Left lung (tissue), 1 donor: ENCODE measurements around a stretch of chr4.

GRCh38 chr4:159369270-159369528, 266.3 kb downstream of the RAPGEF2 start:
- PRO-cap = no peak

- PRO-cap = no peak
Measured at GRCh38 chr4:163164502-163164978, 2.1 kb downstream of the NAF1 start.

DNA sequence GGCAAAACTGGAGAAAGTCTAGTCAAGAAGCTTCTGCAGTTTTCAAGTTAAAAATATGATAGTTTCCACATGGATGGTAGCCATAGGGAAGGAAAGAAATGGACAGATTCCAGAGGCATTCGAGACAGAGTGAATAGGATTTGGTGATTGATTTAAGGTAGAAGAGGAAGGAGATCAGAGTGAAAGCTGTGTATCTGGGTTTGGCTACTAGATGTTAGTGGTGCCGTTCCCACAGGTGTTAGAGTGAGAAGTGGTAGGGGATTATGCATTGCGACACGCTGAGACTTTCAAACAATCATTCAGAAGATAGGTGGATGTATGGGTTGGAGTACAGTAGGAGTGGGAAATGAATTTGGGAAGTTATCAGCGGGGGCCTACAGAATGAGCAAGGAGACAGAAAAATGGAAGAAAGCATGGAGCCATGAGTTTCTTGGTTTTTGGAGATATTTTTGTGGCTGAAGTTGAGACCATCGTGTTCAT, 48.8 kb downstream of the TMA16 start:
- PRO-cap = no peak

DNA sequence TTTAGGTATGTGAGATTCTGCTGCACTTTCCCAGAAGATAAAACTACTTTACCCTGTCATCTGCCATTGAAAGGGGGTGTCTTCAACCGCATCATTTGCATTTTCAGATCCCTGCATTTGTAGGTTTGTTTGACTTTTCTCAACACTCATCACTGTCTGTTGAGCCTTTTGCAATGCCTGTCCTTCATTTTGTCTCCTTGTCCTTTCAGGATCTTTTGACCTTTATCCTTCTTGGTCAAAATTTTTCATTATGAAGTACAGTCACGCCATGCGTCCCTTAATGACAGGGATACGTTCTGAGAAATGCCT, 103.6 kb downstream of the TMA16 start:
- PRO-cap = no peak

- PRO-cap = no peak
Measured at GRCh38 chr4:163663512-163664336, 169.2 kb downstream of the TMA16 start.

DNA sequence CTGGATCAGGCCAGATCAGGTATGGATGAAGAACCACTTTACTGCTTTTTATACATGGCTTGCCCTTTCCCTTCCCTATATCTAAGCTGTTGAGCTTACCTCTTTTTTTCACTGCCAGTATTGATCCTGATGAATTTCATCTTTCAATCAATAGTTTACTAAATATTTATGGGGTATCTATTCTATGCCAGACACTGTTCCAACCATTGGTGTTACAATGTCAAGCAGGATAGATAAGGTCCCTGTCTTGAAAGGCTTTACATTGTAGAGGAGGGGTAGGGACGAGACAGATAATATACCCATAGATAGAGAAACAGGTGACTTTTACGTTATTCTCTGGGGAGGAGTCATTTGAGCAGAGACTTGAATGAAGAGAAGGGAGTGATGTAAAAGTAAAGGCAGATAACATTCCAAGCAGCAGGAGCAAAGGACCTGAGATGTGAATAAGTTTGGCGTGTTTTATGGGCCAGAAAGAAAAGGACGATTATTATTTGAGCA, 33.7 kb downstream of the GK3 start:
- PRO-cap = no peak

DNA sequence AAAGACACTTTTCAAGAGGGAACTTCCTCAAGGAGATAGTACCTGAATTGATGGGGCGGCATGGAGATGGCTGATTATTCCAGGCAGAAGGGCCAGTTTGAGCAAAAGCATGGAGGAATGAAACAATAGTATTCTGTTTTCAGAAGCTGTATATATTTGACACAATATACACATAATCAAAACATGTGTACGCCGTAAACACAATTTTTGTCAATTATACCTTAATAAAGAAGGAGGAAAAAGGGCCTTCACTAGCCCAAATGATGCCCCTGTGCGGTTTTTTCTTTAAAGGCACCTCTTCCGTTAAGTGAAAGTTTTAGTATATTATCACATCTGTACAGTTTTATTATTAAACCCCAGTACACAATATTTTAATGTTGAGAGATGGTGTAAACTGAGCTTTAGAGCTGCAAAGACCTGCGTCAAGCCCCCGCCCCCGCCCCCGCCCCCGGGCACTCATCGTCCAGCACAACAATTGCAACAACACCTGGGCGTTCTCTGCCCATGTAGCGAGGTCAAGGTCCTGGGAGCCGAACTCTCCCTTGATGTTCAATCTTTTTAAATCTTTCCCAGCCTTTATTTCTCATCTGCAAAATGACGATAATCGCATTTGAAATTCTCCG, 896 bp upstream of the MSMO1 start:
- PRO-cap = bidirectional peak, plus-strand start at position 512 of the sequence, minus-strand start at position 439 of the sequence

DNA sequence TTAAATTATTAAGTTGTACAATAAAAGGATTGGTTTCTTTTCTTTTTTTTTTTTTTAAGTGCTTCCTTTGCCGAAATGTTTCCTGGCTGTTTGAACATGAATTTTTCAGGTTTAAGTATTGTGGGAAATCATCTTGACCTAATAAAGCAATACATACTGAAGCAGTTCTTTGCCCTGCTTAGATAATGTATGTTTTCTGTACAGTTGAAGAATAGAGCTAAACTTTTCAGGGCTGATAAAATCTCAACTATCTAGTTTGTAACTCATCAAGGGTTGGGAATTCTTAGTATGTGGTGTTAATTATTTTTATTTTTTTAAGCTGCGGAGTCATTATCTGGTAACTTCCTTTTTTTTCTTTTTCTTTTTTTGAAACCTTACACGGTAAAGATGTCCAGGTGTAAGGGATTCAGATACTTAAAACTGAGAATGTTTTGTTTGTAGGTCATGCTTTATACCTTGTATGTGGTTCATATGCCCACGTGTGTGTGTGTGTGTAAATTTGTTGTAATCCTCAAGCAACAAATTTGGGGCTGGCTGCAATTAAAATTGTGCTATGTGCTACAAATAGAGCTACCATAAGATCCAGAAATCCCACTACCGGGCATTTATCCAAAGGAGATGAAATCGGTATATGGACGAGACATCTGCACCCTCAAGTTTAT, 15.8 kb downstream of the MSMO1 start:
- PRO-cap = no peak

DNA sequence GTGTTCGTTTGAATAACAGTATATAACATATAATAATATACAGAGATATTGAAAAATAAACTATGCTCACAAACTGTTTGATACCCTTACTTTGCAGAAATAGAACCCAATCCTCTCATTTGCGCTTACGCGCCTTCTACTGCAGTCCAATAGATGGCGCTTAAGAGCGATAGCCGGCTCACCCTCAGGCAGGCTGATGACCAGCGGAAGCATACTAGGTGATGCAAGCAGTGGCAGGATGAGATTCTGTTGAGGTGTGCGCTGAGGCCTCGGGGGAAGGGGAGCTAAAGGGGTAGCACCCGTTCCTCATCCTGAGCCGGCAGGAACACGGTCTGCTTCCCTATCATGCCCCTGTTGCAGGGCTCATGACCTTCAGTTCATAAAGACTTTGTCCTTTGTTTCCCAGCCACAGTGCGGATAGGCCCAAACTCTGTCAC, 628.9 kb downstream of the TLL1 start:
- PRO-cap = no peak

DNA sequence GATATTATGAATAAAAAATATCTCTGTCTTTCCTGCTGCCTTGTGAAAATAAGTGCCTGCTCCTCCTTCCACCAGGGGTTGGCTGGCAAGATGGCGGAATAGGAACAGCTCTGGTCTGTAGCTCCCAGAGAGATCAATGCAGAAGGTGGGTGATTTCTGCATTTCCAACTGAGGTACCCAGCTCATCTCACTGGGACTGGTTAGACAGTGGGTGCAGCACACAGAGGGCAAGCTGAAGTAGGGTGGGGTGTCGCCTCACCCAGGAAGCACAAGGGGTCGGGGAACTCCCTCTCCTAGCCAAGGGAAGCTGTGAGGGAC, 142.4 kb downstream of the SPOCK3 start:
- PRO-cap = no peak

GRCh38 chr4:167897123-167897561, 195.2 kb upstream of the ANXA10 start:
- PRO-cap = no peak

GRCh38 chr4:168540906-168541426, 44.1 kb downstream of the PALLD start:
- PRO-cap = no peak

GRCh38 chr4:168662408-168663014, 165.7 kb downstream of the PALLD start:
- PRO-cap = no peak

- PRO-cap = no peak
Measured at GRCh38 chr4:168735640-168736133, 238.8 kb downstream of the PALLD start.

DNA sequence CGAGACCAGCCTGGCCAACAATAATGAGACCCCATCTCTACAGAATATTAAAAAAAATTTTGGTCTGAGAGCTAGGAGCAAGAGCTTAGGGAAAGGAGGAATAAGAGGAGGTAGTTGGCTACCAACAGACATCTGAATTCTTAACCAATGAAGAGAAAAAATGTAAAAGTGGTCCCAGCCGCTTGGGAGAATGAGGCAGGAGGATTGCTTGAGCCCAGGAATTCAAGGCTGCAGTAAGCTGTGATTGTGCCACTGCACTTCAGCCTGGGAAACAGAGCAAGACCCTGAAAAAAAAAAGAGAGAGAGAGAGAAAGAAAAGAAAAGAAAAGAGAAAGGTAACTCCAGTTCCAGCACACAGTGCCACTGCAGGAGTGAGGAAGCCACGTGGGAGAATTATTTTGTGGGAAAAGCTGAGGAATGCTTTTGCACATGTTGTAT, 226.0 kb downstream of the CBR4 start:
- PRO-cap = no peak

DNA sequence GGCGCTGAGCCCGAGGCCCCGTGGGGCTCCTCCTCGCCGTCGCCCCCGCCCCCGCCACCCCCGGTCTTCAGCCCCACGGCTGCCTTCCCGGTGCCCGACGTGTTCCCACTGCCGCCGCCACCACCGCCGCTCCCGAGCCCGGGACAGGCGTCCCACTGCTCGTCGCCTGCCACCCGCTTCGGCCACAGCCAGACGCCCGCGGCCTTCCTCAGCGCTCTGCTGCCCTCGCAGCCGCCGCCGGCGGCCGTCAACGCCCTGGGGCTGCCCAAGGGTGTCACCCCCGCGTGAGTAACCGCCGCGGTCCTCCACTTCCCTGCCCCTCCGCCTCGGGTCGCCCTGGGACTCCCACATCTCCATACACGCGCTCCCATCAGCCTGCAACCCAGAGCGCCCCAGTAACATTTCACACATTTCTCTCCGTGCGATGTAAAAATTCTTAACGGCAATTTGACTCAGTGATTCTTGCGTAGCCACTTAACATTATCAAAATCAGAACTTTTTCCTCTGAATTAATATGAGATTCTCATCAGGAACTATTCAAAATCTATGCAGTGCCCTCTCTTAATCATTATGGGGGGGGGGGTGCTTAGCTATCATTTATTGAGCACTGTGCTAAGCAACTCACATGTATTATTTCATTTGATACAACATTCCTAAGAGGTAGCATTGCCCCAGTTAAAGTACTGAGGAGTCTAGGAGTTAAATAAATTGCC, 131.8 kb downstream of the CBR4 start:
- PRO-cap = bidirectional peak, plus-strand start at position 310 of the sequence, minus-strand start at position 218 of the sequence

- PRO-cap = no peak
Measured at GRCh38 chr4:168924255-168924620, 85.8 kb downstream of the CBR4 start.

DNA sequence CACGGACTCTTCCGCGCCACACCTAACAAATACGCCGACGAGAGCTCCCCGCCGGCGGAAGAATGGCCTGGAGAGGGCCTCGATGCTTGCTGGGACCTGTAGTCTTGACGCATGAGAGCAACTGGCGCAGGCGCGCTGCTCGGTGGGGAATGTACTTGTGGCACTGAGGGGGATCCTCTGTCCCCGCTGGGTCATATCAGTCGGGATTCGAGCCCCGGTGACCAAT, 173 bp upstream of the CBR4 start:
- PRO-cap = bidirectional peak, plus-strand start at position 101 of the sequence, minus-strand start outside the sequence

DNA sequence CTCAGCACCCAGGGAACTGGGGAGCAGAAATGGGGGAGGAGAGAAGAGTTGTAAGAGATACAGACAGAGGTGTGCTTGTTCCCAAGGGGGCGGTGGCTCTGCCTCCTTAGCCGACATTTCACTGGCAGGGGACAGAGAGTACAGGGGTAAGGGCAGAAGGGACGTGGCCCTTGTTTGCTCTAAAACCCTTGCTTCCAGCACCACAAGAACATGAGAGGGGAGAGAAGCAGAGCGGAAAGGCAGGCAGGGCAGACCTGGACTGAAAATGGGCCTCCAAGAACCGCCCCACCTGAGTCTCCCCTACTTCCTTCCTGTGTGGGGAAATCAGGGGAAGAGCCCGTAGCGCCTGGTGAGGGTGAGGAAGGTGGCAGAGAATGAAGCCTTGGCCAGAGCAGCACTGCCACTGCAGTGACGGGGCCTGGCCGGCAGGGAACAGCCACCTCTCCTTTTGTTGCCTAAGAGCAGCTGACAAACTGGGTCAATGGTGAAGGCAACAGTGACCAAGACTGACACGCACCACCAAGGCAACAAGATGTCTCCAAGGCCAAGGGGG, 58.2 kb upstream of the CBR4 start:
- PRO-cap = no peak

- PRO-cap = no peak
Measured at GRCh38 chr4:169621574-169622618, 1.5 kb downstream of the CLCN3 start.